ENCODE measurements around a stretch of chr18.

- PRO-cap, result no peak
Observed at GRCh38 chr18:2968075-2969210, 44.5 kb downstream of the LPIN2 start.

DNA sequence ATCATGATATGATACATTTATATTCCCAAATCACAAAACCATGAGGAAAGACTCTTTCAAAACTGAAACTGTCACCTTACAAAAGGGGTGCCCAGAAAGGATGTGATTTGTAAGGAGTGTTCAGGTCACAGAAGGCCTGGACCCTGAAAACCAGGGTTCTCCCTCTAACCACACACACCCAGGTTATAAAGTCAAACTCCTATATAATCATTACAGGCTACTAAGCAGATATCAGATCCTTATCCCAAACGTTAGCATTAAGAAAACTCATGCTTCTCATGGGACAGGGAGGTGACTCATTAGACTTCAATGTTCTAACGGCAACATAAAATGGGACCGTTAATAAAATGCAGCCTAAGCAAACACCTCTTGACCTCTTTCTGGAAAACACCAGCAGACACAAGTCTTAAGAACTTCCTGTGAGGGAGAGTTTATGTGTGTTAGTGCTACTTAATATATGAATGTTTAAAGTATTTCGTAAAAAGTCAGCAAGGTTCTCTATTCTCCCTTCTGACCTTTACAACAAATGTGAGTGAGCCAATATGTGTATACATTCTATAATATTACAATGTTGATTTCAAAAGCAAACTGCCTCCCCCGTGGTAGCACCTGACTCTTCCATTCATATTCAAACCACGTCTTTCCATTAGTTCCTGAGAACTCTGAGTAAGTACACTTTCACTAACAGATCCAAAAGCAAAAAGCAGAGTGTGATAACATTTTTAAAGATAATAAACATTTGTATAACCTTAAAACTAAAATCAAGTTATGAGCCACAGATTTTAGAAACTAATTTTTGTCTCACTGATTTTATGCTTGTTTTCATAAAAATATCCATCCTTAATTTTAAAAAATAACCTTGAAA lies 31.6 kb downstream of the LPIN2 start:
- PRO-cap, result no peak

- PRO-cap, result no peak
Observed at GRCh38 chr18:3014663-3014938, 1.7 kb upstream of the LPIN2 start.

DNA sequence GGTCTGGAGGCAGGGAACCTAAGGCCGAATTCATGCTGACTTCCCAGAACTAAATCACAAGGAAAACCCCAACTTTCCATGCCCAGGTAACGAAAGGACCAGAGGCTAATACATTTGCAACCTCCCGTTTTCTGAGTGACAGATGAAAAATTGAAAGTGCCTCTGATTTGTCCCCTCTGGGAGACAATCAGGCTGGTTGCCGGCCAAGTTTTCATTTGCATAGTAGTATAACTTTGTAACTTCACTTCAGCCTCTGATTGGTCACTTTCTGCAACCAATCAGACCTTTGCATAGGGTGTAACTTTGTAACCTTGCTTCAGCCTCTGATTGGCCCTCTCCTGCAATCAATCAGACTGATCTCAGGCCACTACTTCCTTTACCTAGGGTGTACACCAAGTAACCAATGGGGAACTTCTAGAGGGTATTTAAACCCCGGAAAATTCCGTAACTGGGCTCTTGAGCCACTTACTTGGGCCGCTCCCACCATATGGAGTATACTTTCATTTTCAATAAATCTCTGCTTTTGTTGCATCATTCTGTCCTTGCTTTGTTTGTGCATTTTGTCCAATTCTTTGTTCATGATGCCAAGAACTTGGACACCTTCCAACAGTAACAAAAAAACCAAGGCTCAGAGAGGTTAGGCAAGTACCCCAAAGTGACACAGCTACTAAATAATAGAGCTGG lies 10.7 kb upstream of the MYOM1 start:
- PRO-cap, result no peak

GRCh38 chr18:3269080-3269692 lies 7.3 kb downstream of the MYL12B start:
- PRO-cap, result no peak

DNA sequence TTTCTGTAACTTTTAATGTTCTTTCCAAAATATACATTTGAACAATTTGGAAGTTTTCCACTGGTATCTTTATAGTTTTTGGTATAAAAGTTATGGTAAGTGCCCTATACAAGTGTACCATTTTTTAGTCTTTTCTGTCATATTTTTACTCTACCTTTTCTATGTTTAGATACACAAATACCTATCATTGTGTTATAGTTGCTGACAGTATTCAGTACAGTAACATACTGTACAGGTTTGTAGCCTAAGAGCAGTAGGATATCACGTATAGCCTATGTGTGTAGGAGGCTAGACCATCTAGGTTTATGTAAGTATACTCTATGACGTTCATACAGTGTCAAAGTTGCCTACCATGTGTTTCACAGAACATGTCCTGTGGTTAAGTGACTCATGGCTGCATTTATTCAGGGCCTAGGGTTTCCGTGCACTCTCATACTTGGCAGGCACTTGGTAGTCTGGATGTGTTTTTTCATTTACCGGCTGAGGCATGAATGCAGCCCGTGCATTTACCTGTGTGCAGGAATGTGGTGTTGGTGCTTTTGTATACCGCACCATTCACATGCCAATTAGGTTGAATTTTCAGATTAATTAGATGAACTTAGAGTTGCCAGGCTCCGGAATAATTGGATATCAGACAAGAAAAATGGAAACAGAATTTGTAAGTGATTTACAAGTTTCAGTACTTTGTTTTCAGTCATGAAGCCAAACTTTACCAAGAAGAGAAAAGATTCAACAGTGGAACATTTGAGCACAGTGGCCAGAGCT lies 43.4 kb downstream of the MYL12B start:
- PRO-cap, result no peak

- PRO-cap, result no peak
Observed at GRCh38 chr18:3383545-3384093, 66.4 kb upstream of the TGIF1 start.

- PRO-cap, result no peak
Observed at GRCh38 chr18:3384544-3385251, 65.3 kb upstream of the TGIF1 start.

DNA sequence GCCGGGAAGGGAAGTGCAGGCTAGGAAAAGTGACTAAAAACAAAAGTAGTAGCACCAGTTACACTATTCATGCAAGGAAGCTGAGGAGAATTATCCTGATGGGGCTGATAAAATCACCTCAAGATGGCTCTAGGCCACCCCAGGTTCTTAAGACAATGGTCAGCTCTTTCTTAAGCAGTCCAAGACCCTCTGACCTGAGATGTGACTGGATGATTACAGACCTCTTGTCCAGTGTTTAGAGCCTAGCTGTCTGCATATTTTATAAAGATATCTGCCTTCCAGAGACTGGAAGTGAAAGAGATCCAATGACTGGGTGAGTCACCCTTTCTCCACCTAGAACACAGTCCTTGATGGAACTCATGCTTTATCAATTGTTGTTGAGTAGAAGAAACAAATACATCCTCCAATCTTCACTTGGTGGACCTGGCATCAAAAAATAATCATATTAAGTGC lies 3.4 kb upstream of the TGIF1 start:
- PRO-cap, result no peak

DNA sequence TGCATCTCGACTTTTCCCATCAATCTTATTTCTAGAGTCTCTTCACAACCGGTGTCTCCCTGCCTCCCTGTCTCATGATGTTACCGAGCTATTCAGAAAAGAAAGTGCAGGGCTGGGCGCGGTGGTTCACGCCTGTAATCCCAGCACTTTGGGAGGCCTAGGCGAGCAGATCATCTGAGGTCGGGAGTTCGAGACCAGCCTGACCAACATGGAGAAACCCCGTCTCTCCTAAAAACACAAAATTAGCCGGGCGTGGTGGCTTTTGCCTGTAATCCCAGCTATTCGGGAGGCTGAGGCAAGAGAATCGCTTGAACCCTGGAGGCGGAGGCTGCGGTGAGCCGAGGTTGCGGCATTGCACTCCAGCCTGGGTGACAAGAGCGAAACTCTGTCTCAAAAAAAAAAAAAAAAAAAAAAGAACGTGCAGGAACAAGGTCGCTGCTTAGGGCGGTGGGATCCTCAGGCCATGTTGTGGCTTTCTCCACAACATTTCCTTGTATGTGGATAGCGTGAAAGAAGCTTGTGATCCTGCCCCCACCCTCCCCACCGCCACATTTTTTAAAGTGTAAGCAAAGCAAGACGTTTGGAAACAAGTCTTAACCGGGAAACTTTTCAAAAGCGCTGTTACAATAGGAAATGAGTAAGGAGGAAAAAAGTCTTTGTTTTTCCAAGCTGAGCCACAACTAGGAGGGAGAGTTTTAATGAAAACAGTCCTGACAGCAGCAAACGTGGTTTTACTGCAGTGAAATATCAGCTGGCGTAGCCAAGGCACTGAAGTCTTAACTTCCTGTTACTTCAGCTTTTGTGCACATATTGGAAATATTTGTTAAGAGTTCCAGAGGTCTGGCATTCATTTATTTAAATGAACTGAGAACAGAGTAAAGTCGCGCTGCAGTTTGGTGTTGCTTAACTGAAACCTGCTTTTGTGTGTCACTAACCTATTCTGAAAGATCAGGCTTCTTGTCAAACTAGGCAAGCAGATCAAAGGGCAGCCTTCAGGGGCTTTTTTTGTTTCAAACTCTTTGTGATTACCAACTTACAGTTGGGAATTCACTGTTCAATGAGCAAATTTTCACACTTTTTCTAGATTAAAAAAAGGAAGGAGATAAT lies 3.7 kb downstream of the TGIF1 start:
- PRO-cap, result bidirectional peak, plus-strand start at position 393 of the sequence, minus-strand start at position 76 of the sequence; unidirectional peak, minus-strand start at position 468 of the sequence; unidirectional peak, minus-strand start at position 493 of the sequence; bidirectional peak, plus-strand start at position 698 of the sequence, minus-strand start at position 493 of the sequence; bidirectional peak, plus-strand start at position 858 of the sequence, minus-strand start at position 770 of the sequence

DNA sequence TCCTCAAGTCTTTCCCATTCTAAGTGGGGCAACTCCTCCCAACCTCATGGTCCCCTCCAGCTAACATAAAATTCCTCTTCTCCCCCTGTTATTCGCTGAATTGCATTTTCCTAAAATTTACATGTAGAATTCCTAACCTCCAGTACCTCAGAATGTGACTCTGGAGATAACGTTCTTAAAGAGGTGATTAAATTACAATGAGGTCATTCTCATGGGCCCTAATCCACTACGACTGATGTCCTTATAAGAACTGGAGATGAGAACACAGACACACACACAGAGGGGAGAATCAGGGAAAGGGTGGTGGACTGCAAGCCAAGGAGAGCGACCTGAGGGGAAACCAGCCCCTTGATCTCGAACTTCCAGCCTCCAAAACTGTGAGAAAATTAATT lies 70.3 kb downstream of the TGIF1 start:
- PRO-cap, result no peak

DNA sequence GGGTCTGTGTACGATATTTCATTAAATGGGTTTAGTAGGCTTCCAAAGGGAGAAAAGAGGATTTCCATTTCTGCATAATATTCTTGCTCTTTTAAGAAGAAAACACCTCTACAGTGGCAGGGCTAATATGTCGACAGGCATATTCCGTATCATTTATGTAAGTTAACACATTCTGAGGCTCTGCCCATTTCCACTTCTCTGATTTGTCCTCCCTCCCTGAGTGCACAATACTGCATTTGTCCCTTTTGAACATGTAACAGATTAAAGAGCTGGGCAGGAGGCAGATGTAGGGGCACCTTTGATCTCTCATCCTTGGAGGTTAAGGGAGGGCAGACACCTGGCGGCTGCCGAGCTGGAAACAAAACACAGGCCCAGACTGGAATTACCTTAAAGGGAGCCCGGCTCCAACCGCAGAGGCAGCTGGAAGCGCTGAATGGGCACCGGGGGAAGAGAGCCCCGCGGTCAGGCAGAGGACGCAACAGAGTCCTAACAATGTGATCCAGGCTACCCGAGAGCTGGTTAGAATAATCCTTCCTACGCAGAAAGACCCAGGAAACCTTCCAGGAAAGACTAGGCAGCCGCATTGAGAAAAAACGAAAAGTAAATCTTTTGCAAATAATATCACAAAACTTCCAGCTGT lies 215.8 kb downstream of the TGIF1 start:
- PRO-cap, result unidirectional peak, plus-strand start at position 390 of the sequence

GRCh38 chr18:4125039-4125638 lies 330.0 kb downstream of the DLGAP1 start:
- PRO-cap, result no peak

- PRO-cap, result no peak
Observed at GRCh38 chr18:5058651-5059383, 138.2 kb downstream of the AKAIN1 start.

GRCh38 chr18:5243870-5244942 lies 47.1 kb upstream of the AKAIN1 start:
- PRO-cap, result no peak

DNA sequence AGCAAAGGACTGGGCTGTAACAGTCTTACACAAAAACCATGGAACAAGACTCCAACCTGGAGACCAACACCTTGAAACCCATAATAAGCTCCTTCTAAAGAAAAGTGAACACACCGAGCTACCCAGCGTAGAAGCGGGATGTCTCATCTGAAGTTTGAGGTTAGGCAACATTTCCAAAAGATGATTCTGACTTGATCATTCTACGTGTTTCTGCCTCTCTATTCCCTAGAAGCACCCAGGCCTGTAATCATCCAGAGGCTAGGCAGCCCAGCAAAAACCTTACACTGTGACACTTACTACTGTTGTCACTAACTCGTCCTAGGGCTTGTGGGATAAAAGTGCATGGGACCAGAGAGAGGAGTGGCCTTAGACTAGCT lies 1.5 kb downstream of the ZBTB14 start:
- PRO-cap, result no peak

DNA sequence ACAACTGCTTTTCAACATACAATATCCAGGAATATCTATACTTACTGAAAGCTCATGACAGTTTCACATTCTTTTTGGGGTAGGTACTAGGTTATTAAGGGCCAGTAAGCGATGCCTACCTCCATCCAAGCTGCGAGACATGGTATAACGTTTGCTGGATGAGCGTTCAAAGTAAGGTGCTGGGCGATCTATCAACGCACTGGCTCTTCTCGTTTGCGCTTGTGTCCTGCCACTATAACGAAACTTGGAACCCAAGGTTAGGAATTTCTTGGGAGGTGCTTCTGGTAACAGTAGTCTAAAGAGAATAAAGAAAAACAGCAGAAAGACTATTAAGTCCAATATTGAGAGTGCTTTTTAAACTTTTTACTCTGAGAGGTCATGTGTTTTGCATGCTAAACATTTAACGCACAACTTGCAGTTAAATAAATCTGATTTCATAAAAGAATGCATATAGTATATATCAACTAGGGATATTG lies 120.5 kb downstream of the EPB41L3 start:
- PRO-cap, result no peak

- PRO-cap, result no peak
Observed at GRCh38 chr18:5542297-5542693, 1.5 kb downstream of the EPB41L3 start.

- PRO-cap, result no peak
Observed at GRCh38 chr18:6311091-6311886, 103.4 kb downstream of the L3MBTL4 start.

DNA sequence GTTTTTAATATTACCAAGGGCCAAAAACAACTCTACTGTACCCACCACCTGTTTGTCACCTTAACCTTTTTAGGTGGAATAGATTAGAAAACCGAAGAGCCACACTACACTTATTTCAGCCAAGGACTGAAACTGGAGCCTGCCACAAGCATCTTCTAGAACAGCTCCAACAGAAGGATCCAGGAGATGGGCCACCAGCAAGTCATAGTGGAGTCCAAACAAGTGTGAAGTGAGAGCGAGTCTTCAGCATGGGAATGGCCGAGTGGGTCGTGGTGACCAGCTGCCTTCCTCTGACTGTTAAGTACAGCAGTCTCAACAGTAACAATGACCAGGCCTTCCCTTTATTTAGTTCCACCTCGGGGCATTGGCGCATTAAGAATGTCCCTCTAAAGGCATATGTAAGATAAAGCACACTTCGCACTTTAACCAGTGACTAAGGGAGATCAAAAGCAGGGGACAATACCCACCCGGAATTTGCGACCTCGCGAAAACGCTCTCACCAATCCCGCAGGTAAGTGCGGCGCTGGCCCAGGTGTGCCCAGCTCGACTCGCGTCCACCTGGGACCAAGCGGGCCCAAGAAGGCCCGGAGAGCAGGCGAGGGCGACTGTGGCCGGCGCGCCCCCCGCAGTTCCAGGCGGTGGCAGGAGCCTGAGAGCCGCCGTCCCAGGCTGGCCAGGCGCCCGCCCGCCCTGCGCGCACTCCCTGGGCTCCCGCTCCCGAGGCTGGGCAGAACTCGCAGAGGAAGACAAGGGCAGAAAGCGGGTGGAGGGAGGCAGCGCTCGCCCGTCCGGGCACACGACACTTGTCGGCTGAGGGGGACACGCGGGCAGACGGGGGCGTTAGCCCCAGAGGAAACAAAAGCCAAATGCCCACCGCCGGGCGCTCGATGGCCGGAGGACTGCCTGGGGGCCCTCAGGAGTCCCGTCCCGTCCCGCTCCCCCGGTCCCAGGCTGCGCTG lies 939 bp downstream of the L3MBTL4 start:
- PRO-cap, result no peak